Panc1 (cell line): ENCODE measurements around a stretch of chr1.

GRCh38 chr1:8424552-8425259, 106.8 kb downstream of the SLC45A1 start:
- RRBS, 2 experiments: no CpG with 5 or more reads among the region's 10 CpGs

- RRBS, 2 experiments: no CpG with 5 or more reads among the region's 18 CpGs
Observed at GRCh38 chr1:8494572-8495479, 176.9 kb downstream of the SLC45A1 start.

DNA sequence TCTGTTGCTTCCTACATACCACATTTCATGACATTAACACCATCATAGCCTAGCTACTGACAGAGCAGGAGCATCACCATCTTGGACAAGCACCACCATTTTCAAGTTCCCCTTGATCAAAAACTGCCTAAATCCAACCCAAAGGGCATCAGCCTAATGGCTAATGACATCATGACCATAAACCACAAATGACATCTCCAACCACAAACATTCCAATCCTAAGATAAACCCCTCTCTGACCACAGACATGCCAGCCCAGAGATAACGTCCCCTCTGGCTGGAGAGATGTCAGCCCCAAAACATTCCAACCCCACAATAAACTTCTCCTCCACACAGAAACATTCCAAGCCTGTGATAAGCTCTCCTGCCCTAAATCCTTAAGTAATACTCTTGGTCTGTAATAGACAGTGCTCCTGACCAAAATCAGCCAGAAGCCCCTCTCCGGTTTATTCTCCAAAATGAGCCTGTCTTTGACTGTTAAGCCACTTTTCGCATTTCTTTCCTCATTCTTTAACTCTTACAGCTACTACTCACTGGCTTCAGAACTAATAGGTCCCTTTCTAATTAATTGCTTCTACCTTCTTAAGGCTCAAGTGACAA, 191.0 kb downstream of the RERE start:
- RRBS, 2 experiments: no CpG with 5 or more reads among the region's 3 CpGs

GRCh38 chr1:8652429-8653118, 164.9 kb downstream of the RERE start:
- RRBS, 2 experiments: no CpG with 5 or more reads among the region's 8 CpGs

DNA sequence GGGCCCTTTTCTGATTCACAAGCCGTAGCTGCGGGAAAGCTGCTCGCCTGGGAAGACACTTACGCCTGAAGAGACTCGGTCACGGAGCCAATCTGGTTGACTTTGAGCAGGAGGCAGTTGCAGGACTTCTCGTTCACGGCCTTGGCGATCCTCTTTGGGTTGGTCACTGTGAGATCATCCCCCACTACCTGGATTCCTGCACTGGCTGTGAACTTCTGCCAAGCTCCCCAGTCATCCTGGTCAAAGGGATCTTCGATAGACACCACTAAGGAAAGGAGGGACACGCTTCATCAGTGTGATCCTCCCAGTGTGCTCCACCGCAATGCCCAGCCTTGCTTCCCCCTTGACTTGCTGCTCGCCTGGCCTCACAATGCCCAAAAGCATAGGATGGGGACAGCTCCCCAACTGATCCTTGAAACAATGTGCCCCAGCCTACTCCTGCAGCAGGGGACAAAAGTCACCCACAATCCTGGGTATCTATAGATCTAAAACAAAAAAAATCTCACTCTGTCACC, 14.6 kb downstream of the ENO1 start:
- RRBS, 2 experiments: no CpG with 5 or more reads among the region's 13 CpGs

DNA sequence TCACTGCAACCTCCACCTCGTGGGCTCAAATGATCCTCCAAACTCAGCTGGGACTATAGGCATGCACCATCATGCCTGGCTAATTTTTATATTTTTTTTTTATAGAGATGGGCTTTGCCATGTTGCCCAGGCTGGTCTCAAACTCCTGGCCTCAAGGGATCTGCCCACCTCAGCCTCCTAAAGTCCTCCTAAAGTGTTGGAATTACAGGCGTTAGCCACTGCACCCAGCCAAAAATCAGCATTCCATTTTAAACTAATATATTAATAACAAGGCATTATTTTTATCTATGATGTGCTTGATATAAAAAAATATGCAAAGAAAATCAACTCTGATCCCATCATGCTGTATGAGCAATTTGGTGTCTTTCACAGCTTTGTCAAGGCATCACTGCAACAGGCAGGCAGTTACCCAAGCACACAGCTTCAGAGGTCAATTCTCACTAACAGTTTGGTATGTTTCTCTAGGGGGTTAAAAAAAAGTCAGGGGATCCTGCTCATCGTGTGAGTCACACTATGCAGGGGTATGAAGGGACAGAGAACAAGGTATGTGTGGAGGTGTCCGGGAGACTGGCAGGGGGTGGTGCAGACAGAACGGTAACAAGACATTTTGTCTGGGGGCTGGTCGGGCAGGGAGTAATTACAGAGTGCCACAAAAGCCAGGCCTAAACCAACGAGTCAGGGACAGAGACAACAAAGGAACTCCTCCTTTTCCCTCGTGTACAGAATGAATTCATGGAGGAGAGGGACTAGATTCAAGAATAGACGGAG, 9.5 kb downstream of the ENO1 start:
- RRBS, 2 experiments: no CpG with 5 or more reads among the region's 9 CpGs

GRCh38 chr1:8871587-8872599, 6.6 kb downstream of the ENO1 start:
- RRBS, 2 experiments: no CpG with 5 or more reads among the region's 17 CpGs

GRCh38 chr1:8889171-8889683, 10.7 kb upstream of the ENO1 start:
- RRBS, 2 experiments: no CpG with 5 or more reads among the region's 9 CpGs

DNA sequence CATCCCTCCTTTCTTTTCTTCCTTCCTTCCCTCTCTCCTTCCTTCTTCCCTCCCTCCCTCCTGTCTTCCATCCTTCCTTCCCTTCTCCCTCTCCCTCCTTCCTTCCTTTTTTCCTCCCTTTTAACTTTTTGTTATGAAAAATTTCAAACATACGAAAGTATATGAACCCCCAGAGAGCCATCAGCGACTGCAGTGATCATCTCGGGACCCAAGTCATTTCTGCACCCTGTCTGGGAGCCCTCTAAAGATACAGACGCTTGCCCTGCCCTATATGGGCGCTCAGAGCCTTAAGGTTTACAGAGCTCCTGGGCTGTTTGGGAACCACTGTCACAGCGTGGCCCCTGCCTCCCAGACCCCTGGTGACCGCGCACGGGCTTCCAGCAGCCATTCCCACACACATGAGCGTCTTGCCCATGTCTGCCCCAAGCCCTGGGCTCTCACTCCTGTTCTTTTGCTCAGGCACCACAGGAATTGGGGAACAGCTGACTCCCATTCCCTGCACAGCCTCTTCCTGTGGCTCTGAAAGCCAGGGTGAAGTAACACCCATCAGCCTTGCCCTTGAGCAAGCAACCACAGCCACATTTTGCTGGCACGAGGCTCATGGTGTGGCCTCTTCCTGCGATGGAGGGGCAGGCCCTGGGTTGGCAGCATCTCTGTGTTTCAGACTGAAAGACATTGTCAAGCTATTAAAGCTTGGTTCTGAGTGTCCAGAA, 14.2 kb upstream of the GPR157 start:
- RRBS, 2 experiments: no CpG with 5 or more reads among the region's 12 CpGs

GRCh38 chr1:9182702-9183280, 51.8 kb upstream of the H6PD start:
- RRBS, 2 experiments: 12 to 18% methylated on average over 19 to 24 of the region's 57 CpGs

DNA sequence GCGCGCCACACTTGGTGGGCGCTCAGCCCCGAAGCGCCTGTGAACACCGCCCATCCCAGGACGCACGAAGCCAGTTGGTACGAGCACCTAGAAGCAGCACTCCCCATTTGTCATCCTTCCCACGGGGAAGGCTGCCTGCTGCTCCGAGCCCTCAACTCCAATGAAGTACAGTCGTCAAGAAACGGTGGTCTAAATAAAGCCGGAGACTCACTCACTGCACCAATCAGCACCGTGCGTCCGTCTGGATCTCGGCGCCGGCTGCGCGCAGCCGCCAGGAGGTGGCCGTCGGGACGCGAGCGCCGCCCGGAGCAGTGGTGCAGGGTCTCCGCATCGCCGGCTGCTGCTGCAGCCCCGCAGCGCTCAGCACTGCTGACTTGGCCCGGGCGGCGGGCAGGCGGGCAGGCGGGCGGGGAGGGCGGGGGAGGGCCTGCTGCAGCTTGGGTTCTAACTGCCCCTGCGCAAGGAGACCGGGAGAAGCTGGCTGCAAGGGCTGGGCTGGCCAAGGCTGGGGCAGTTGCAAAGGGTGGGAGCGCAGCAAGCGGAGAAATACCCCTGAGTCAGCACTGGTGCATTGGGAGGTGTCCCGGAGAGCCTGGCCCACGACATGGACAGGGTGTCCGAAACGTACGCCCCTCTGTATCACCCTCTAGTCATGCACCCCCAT, 35.9 kb upstream of the H6PD start:
- RRBS, 2 experiments: 6 to 24% methylated on average over 23 to 24 of the region's 51 CpGs

DNA sequence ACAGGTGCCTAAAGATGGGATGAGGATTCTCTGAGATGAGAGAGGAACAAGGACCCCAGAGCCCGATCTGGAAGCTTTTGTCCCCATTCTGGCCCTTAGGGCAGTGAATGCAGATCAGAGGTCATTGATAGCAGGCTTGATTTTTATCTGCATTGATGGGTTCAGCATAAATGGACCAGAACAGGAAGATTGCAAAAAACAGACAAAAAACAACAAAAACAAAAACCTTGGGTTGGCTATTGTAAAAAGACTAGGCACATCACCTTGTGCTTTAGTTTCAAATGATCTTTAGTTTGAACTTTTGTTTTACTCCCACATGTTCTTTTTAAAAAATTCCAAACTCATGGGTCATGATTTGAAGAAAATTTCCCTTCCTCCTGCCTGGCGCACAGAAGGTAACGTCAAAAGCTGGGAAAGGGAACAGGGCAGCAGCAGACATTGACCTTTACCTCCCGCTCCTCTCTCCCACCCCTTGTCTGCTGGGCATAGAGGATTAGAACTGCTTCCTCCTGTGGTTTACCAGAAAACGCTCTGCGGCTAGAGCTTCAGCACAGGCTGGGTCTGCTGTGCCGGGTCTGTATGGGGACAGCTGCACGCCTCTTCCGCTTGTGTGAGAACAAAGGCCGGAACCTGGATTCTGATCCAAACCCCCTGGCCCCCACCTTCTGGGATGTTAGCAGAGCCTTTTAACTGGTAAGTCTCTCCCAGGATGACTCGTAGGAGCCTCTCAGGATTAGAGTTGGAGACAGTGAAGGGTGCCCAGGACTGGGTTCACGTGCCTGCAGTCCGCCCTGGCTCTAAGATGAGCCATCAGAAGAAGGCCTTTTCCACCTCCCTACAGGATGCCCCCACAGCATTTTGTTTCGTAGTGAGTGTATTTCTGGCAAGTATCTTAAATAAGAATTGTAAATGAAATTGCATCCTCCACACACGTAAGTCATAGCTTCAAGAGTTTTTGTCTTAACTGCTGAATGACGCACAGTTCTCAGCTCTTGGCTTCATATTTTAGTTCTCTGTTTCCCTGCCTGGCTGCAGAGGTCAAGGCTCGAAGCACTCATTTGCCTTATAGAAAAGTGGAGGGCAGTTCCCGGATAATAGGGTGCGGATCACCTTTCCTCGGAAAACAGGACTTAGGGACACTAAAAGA, 5.1 kb downstream of the H6PD start:
- RRBS, 2 experiments: 85 to 93% methylated on average over 4 of the region's 20 CpGs

DNA sequence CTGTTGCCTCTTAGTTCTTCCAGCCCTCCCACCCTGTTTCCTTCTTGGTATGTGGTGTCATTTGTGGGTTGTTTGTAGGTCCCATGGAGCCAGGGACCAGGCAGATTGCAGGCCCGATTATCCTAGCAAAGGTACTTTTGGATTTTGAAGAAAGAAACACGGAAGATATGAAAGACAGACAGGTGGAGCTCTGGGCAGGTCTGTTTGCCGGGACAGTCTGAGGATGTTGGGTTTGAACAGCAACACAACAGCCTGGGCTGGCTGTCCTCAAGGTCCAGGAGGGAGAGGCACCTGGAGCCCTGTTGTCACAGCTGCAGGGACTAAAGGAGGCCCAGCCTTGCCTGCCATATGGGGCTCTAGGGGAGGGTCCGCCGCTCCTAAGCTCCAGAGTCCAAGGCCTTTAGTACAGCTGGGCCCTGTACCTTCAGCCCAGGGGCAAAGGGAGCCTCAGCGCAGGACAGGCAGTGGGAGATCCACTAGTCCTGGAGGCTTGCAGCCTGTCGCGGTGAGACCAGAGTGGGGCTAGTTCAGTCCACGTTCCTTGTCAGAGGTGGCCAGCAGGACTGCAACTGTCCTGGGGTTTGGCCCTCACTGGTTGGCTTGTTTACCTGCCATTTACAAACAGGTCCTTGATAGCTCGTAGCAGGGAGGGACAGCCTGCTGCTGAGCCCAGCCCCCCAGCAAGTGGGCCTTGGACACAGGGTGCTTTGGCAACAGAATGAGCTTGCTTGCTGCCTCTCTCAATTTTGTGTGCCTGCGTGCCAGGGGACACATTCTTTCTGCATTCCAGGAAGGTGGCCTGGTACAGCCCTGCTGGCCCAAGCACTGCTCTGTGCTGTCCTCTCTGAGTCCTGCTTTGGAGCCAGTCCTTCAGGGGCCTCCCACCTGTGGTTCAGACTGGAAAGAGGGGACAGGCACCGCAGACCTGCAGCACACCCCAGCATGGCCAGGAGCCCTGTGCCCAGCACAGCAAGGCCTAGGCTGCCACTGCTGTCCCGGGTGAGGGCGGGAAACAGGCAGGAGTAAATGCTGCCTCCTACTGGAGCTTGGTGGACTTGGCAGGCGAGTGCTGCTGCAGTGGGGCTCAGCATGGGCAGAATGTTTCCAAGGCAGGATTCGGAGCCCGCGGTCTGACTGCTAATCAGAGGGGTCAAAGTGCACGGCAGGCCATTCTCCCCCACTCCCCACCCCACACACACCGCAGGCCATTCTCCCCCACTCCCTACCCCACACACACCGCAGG, 15.0 kb downstream of the H6PD start:
- RRBS, 2 experiments: no CpG with 5 or more reads among the region's 21 CpGs

- RRBS, 2 experiments: no CpG with 5 or more reads among the region's 25 CpGs
Observed at GRCh38 chr1:9266070-9267046, 26.3 kb upstream of the SPSB1 start.

DNA sequence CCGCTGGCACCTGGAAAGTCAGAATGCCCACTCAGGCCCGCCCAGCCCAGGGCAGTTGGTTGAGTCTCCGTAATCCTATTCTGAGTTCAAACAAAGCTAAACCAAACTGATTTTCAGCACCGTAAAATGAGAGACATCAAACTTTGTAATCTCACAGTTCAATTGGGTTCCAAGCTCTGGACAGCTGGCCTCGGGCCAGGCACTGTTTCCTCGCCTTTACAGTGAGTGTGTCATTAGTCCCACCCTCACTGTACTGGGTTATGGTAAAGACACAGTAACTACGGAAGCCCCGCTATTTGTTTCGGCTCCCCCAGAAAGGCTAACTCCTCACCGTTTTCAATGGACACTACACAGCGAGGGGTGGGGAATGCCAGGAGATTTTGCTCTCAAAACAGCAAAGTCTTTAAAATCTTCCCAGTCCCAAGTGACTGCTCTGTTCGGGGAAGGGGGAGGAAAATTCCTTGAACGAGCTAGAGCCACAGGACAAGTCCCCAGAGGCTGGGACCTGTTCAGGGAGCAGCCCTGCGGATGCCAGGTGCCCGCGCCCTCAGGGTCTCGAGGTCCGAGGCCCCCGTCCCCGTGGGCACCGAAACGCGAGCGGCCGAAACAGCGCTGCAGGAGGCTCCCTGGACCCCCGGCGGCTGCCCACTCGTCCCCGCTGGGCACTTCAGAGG, 751 bp upstream of the SPSB1 start:
- RRBS, 2 experiments: 2 to 8% methylated on average over 4 of the region's 30 CpGs

DNA sequence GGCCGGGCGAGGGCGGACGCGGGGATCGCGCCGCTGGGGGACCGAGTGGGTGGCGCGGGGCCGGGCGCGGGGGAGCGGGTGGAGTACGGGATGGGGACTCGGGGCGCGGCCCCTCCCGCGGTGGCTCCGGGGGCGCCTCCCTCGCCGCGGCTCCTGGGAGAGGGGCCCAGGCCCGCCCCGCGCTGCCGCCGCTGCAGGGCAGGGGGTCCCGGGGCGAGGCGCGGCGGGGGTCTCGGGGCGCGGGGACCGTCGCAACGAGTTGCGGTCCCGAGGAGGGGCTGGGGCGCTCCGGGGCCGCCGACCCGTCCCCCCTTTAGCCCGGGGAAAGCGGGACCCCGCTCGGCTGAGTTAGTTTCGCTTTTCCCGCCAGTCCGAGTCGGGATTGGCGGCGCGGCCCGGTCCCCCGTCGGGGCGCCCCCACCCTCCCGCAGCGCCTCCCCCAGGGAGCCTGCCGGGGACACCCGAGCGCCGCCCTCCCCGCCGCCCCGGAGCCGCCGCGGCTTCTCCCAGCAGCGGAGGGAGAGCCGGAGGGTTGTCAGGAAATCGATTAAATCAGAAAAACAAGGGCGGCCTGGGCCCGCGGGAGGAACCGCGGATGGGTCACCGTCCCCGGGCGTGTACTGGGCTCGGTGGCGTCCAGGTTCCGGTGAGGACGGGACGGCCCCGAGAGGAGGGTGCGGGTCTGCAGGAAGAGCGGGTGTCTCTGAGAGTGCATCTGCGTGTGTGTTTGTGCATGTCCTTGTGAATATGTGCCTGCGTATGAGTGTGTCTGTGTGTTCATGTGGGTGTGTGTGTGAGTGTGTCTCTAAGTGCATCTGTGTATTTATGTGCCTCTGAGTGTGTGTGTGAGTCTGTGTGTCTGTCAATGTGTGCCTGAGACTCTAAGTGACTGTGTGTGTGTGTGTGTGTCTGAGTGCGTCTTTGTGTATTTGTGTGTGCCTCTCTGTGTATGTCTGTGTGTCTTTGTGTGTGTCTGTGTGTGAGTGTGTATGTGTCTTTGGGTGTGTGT, 749 bp downstream of the SPSB1 start:
- RRBS, 2 experiments: 1 to 4% methylated on average over 73 of the region's 98 CpGs

DNA sequence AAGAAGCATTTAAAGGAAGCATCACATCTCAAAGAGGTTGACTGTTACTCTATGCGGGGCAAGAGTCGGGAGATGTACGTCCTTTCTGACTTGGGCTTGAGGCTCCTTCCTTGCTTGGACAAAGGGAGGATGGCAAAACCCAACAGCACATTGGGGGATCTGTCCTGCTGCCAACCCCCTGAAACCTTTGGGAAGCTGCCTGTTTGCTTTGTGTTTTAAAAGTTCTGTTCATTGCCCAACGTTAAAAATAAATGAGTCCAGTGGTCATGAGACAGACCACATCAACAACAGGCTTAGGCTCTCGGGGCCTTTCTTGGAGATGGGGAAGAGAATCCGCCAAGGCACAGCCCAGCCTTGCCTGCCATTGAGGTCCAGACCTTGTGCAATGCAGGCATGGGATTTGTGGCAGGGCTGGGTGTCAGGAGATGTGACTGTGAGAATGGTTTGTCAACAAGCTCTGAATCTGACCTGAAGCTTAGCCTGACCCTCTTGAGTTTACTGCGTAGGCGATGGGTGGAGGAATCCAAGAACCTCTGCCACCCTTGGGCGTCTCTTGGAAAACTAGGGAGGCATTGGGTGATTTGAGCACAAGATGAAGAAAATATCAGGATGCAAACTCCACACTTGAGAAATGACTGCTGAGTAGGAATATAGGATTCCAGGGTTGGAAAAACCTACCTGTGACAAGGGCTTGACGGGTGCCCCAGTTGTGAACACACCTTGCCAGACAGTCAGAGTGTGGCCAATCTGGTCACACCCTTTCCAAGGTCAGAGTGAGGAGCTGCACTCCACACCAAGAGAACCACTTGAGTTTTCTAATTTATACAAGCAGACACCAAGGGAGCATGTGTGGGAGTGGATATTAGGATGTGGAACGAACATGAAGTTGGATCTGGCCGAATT, 4.3 kb downstream of the SPSB1 start:
- RRBS, 2 experiments: no CpG with 5 or more reads among the region's 12 CpGs

- RRBS, 2 experiments: no CpG with 5 or more reads among the region's 9 CpGs
Observed at GRCh38 chr1:9351201-9351852, 58.6 kb downstream of the SPSB1 start.

DNA sequence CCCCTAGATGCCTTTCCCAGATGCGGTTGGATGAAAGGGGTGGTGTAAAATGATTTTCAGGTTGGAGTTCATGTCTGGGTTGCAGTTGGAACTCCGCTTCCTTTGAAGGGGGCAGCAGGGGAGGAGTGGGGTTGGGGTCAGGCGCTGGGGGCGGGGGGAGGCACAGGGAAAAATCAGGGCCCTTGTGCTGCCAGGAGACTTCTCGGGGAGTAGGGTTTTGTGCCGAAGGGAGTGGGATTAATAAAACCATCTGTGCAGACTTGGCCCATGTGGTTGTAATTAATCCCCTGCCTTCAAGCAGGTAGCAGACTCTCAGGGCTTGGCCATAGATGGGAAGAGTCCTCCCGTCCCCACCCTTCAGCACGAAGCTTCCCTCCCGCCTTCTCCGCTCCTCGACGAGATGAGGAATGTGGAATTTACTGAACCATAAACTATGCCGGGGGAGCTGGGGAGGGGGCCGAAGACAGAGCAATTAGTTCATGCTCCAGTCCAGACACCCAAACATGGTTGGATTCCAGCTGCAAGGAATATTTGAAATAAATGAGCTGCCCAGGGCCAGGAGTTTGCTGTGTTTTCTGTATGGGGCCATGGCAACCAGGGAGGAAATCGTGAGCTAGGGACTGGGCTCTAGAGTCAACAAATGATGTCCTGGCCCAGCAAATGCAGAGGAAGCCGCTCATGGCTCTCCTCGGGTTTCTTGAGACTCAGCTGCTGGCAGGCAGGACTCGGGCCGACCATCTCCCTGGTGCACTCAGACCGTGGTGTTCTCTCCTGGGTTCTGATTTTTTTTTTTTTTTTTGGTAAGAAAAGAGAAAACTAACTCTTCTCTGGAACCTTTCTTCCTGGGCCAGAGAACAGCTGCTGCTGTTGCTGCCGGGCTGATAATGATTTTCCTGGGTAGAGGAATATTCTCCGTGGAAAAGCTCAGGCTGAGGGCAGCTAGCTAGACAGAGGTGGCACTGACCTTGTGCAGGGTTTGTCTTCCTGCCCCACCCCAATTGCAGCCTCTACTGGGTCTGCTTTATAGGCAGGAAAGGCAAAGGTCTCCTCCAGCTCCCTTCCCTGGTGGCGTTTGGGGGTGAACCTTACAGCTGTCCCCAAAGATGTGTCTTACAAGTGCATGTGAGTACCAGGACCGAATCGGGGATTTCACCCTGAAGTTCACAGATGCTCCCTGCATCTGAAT, 78.9 kb downstream of the SPSB1 start:
- RRBS, 2 experiments: no CpG with 5 or more reads among the region's 25 CpGs

- RRBS, 2 experiments: no CpG with 5 or more reads among the region's 13 CpGs
Observed at GRCh38 chr1:9438368-9439146, 100.7 kb upstream of the SLC25A33 start.